Suprapubic skin (tissue), 4 donors: Measurements from ENCODE around the genes RAD23B and KLF4.

- PRO-cap = no peak
- RAMPAGE, long total RNA, 4 experiments = no peak in any of the 4 experiments
Observed at GRCh38 chr9:107177730-107178567, 105.1 kb upstream of the RAD23B start.

GRCh38 chr9:107282721-107283419 lies at the start of gene RAD23B:
Gene RAD23B (plus strand): TSS chr9:107283279.
- PRO-cap = bidirectional peak, plus-strand start at chr9:107283279, minus-strand start at chr9:107282891; unidirectional peak, plus-strand start at chr9:107283361
- RAMPAGE, long total RNA, 4 experiments = start-site peak on the plus strand in 1 of 4 experiments, at chr9:107283252-107283289 at its widest, 189 reads per replicate

GRCh38 chr9:107332132-107332660 lies 49.1 kb downstream of the RAD23B start:
- PRO-cap = no peak
- RAMPAGE, long total RNA, 4 experiments = no peak in any of the 4 experiments

DNA sequence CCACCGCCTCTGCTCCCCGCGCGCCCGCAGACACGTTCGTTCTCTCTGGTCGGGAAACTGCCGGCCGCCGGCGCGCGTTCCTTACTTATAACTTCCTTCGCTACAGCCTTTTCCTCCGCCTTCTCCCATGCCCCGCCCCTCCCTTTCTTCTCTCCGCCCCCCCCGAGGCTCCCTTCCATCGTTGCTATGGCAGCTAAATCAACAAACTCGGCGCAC lies at the start of gene KLF4:
TSS of gene KLF4 (minus strand) at position 62 of the 216 bp plus-strand sequence.
- PRO-cap = bidirectional peak, plus-strand start outside the sequence, minus-strand start at position 59 of the sequence
- RAMPAGE, long total RNA, 4 experiments = no peak in any of the 4 experiments

DNA sequence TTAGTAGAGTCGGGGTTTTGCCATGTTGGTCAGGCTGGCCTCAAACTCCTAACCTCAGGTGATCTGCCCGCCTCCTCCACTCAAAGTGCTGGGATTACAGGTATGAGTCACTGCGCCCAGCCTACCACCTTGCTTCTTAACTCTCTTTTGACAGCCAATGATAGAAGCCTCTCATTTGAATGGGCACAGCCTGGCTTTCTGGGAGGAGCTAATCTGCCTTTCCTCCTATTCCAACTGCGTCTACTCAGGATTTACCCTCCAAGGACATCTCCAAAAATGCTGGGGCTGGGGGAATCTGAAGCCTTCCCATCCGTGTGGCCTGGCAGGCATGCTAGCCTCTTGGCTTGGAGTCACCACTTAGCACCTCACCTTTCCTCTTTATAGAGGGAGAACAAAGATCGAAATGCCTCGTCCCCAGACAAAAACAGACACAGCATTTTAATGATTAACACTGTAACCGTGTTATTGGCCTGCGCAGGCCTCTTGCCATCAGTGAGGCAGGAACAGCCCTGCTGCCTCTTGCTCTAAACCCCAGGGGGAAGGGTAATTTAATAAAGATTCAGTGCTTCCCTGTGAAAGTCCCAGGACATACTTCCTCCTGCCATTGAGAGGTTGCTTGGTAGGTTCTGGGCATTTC lies 108.2 kb upstream of the KLF4 start:
- PRO-cap = no peak
- RAMPAGE, long total RNA, 4 experiments = no peak in any of the 4 experiments

GRCh38 chr9:107636746-107637311 lies 147.3 kb upstream of the KLF4 start:
- PRO-cap = no peak
- RAMPAGE, long total RNA, 4 experiments = no peak in any of the 4 experiments

DNA sequence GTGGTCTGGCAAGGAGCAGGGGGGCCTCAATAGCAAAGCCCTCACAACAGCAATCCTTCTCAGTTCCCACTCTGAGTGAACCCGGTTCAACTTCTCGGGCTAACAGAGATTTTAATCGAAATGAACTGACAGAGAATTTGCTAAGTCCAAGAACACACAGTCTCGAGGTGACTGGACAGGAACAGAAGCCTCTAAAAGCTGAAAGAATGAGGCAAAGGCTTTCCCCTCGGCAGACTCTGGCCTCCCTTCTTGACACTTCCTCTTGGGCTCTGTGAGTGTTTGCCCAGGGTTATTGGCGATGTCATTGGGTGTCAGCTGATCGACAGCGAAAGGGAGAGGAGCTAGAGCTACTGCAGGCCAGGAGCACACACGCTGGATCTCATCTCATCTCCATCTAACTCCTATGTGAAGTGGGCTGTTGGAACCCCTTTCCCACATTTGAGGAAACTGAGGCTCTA lies 513.1 kb upstream of the KLF4 start:
- PRO-cap = no peak
- RAMPAGE, long total RNA, 4 experiments = no peak in any of the 4 experiments

GRCh38 chr9:108440044-108440433 lies 415.7 kb downstream of the ACTL7B start:
- PRO-cap = no peak
- RAMPAGE, long total RNA, 4 experiments = no peak in any of the 4 experiments

GRCh38 chr9:108932893-108933811 lies 772 bp downstream of the ELP1 start:
- PRO-cap = no peak
- RAMPAGE, long total RNA, 4 experiments = start-site peak on the minus strand in 1 of 4 experiments, at chr9:108932991-108933226 at its widest, 32 reads per replicate

GRCh38 chr9:109016257-109017103 lies 3.2 kb upstream of the CTNNAL1 start:
- PRO-cap = no peak
- RAMPAGE, long total RNA, 4 experiments = no peak in any of the 4 experiments

- PRO-cap = no peak
- RAMPAGE, long total RNA, 4 experiments = start-site peak on the minus strand in 1 of 4 experiments, at chr9:109026124-109027054 at its widest, 6 reads per replicate
Observed at GRCh38 chr9:109026305-109026943, 13.1 kb upstream of the CTNNAL1 start.

- PRO-cap = no peak
- RAMPAGE, long total RNA, 4 experiments = no peak in any of the 4 experiments
Observed at GRCh38 chr9:109059839-109060703, 46.8 kb upstream of the CTNNAL1 start.

DNA sequence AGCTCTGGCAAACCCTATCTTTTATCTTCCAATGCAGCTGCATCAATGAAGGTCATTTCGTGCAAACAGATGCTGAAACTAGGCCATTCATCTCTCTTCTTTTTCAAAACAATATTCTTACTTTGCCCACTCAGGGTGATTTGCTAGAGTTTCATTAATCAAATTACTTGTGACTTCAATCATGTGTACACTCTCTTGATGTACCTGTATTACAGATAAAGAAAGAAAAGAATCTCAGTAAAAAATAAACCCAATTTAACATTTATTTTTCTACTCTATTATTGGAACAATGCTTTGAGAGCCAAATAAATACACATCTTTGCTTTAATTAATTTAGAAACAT lies 46.5 kb downstream of the TMEM245 start:
- PRO-cap = no peak
- RAMPAGE, long total RNA, 4 experiments = start-site peak on the minus strand in 1 of 4 experiments, centred at position 189 of the sequence, 17 reads per replicate

GRCh38 chr9:109108286-109108836 lies 11.4 kb downstream of the TMEM245 start:
- PRO-cap = no peak
- RAMPAGE, long total RNA, 4 experiments = no peak in any of the 4 experiments

- PRO-cap = no peak
- RAMPAGE, long total RNA, 4 experiments = no peak in any of the 4 experiments
Observed at GRCh38 chr9:109108837-109109422, 10.8 kb downstream of the TMEM245 start.

DNA sequence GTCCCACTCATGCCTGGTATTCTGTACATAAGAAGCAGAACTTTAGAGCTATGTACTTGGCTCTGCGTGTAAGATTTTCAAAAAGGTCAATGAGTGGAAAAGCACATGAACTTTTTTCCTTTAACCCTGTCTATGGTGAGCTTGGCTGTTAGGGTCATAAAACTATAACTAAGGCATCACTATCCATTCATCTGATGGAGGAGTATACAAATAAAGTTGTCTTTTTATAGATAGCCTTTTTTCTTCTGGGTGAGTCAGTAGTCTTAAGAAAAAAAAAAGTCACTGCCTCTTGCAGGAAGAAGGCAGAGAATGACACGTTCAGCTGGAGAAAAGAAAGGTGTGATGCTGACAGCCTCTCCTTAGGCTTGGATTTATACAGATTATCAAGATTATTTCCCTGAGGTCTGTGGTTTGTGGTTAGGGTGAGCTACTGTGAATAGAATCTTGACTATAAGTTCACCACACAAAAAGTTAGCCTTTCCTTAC lies 23.0 kb downstream of the EPB41L4B start:
- PRO-cap = no peak
- RAMPAGE, long total RNA, 4 experiments = no peak in any of the 4 experiments

GRCh38 chr9:109307296-109308005 lies 13.4 kb downstream of the EPB41L4B start:
- PRO-cap = no peak
- RAMPAGE, long total RNA, 4 experiments = no peak in any of the 4 experiments

- PRO-cap = no peak
- RAMPAGE, long total RNA, 4 experiments = no peak in any of the 4 experiments
Observed at GRCh38 chr9:109313253-109313773, 7.5 kb downstream of the EPB41L4B start.

DNA sequence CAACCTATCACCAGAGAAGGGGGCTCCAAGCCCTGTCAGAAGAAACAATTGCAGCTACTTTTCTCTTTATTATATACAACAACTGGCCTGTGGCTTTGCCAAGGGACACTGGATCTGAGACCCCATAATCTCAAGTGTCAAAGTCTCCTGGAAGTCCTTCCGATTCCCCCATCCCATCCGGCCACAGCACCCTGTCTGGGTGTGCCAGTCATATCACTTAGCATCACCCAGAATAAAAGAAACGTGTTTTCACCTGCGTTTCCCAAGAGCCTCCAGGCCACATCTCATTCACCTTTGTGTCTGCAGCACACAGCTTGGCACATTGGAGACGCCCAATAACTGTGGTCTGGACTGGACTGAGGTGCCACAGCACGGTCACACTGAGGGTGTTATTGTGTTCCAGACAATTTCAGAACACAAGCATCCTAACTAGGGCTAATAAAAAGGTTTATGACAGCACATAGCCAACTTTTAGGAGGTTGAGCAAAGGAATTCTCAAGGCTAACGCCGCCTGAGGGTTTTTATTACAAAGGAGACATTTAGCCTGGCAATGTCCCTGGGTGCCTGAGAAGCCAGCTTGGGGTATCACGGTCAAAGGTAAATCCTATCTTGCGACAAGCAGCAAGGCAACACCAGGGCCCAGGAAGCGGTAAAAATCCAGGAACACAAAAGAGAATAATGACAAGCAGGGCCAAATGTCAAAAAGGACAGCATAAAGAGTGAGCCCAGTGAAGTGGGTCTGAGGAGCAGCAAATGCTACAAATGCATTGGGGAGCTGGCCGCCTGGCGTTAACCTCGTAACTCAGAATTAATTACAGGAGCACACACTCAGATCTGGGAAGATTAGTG lies 3.5 kb downstream of the EPB41L4B start:
- PRO-cap = no peak
- RAMPAGE, long total RNA, 4 experiments = no peak in any of the 4 experiments

- PRO-cap = unidirectional peak, plus-strand start at chr9:109318506
- RAMPAGE, long total RNA, 4 experiments = start-site peak on the minus strand in 1 of 4 experiments, at chr9:109318556-109318861 at its widest, 15 reads per replicate
Observed at GRCh38 chr9:109317999-109318834, 2.6 kb downstream of the EPB41L4B start.